ENCODE data around the gene TMEM252.

GRCh38 chr9:37602742-37603401 is 10.5 kb upstream of the TOMM5 start:
- RRBS = no CpG with 5 or more reads among the region's 7 CpGs

- RRBS = 6% methylated on average over 22 of the region's 47 CpGs
Measured at GRCh38 chr9:37903247-37904011, 498 bp downstream of the SLC25A51 start.

GRCh38 chr9:38008020-38008725 is 60.9 kb downstream of the SHB start:
- RRBS = no CpG with 5 or more reads among the region's 10 CpGs

- RRBS = 94% methylated on average over 2 of the region's 11 CpGs
Measured at GRCh38 chr9:38039338-38039882, 29.6 kb downstream of the SHB start.

- RRBS = no CpG with 5 or more reads among the region's 24 CpGs
Measured at GRCh38 chr9:38058640-38059988, 9.9 kb downstream of the SHB start.

DNA sequence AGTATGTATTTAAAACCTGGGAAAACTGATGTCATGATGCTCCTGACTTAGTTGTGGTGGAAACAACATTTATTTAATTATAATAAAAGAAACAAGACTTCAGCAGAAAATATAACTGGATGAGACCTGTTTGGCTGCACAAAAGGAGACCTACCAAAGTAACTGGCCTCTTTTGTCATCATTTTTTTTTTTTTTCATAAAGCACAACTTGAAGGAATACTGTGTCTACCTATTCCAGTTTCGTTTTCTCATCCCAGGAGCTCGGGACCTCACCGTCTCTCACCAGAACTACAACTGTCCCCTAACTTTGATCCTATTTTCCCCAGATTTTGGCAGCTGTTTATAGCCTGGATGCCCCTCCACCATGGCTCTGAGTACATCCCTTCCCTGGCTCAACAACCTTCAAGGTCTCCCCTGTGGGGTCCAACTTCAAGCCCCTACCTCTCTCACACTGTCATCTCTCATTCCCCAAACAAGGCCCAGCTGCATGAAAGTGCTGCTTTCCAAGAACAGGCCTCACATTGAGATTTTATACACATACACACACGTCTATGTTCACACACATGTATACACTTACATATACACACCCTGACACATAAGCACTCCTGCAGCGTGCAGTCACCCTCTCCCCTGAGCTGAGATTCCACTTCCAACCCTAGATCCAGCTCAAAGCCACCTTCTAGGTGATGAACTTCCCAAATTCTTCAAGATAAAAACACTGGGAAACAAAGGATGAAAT is 4.9 kb downstream of the SHB start:
- RRBS = no CpG with 5 or more reads among the region's 5 CpGs

DNA sequence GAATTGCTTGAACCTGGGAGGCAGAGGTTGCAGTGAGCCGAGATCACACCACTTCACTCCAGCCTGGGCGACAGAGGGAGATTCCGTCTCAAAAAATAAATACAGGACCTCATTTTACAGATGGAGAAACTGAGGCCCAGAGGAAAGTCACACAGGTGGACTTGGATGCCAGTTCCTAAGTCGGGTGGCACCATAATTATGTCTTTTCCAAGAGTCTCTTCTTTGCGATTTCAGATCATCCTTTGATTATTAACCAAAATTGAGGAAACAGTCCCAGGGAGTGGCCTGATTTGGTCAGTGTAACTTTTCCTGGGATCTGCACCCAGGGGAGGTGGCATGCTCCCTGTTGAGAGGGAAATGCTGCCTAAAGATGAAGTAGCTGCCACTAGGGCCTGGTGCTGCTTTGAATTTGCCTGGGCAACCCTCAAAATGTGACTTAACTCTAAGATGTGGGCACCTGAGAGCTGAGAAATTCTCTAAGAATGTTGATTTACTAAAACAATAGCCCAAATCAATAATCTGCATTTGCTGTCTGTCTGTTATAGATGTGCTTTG is 1.3 kb upstream of the SHB start:
- RRBS = no CpG with 5 or more reads among the region's 5 CpGs

DNA sequence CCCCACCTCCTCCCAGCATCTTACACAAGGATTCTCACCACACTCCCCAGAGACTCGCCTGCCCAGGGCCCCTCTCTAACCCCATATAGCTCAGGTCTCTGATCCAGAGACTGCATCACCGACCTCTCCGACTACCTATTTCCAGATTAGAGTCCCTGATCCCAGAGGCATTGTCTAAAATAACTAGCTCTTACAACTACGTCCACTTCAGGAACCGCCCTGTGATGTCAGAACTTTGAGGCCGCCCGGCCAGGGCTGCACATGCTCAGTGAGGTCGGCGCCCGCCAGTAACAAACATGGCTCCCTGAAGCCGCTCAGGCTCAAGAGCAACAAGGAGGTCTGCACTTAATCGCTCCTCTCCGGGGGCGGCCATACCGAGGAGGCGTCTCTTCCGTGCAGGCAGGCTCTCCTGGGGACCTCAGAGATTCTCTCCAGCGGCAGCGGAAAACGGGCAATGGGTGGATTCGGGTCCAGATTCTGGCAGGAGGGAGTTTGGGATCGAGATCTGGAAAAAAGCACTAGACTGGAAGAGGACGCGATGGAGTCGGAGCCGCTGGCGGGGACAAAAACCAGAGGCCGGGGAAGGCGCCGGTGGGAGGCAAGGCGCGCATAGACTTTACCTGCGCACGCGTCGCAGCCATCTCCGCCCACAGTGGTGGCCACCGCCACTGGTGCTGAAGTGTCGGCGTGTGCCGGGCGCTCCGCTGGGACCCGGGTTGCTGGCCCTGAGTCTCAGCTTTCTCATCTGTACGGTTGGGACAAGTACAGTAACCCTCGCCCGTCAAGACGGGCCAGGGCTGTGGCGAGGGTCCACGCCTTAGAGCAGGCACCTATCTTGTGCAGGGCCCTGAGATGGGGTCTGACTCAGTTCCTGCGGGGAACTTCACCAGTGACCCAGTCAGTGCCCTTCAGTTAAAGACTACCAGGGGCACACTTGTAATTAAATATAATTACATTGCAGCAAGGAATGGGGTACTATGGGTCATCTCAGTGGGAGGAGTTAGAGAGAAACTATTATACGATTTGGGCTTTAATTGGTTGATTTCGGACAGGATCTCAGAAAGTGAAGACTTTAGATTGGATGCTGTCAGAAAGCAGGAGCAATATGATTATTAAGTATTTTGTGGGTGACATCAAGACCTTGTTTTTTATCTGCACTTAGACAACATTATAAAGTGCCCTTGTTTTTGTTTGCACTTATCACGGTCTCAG is 454.0 kb downstream of the SPATA31A1 start:
- RRBS = 52% methylated on average over 4 of the region's 54 CpGs

DNA sequence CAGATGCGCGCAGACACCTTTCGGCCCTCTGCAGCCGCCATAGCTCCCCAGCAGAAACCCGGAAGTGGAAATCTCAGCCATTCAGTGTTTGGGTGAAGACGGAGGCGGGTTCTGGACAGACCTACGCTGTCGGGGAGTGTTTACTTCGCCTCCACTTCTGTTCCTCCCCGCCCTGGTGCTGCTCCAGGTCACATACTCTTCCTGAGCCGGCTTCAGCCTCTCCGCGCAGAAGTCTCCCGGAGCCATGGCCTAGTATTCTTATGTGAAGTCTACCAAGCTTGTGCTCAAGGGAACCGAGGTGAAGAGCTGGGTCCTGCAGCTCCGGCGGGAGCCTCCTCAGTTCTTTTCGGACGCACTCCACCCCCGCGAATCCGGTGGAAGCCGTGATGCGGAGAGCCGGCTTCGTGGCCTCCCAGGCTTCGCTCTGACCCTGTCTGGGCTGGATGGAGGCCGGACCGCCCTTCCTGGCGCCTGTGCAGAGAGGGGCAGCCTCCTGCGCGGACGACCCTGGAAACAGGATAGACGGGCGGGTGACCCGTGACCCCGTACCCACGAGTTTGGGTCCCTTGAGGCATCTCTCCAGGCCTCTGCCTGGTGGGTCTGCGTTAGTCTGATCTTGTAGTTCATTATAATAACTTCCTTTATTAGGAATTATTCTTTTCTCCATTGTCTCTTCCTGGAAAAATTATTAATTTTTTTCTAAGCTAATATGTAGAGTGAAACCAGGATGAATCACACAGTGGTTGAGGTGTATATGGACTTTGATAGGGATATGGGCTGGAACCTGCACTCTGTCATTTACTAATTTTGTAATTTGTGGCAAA is 136.1 kb downstream of the FOXD4L6 start:
- RRBS = no CpG with 5 or more reads among the region's 40 CpGs

DNA sequence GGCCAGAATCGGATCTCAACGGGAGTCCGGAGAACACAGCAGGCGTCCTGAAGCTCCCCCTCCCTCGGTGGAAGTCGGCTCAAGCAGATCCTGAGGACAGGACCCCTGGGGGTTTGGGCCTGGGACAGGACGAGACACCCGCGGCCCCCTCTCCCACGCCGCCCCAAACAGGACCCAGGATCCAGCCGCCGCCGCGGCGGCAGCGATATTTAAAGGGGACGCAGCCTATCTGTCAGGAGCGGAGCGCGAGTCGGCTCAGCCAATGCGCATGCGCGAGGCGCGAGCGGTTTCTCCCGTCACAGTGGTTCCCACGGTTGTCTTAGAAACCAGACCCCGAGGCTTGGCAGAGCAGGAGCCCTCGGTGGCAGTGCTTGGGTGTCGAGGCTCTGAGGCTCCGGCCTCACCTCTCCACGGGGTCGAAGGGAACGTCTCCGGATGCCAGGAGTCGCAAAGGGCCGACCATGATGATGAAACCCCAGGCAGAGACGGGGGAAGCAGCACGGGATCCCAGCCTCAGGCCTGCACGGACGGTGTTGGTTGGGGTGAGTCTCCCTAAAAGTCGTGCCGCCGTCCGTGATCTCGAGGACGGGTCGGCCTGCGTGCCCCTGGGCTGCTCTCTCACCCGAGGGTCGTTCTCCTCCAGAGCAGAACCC is 666.6 kb downstream of the SPATA31A7 start:
- RRBS = no CpG with 5 or more reads among the region's 54 CpGs

GRCh38 chr9:62800501-62800957 is 1610.7 kb downstream of the SPATA31A7 start:
- RRBS = 98% methylated on average over 3 of the region's 19 CpGs

- RRBS = no CpG with 5 or more reads among the region's 19 CpGs
Measured at GRCh38 chr9:63708072-63708442, 1577.0 kb downstream of the FOXD4L5 start.

- RRBS = no CpG with 5 or more reads among the region's 24 CpGs
Measured at GRCh38 chr9:63708778-63709186, 1576.2 kb downstream of the FOXD4L5 start.

DNA sequence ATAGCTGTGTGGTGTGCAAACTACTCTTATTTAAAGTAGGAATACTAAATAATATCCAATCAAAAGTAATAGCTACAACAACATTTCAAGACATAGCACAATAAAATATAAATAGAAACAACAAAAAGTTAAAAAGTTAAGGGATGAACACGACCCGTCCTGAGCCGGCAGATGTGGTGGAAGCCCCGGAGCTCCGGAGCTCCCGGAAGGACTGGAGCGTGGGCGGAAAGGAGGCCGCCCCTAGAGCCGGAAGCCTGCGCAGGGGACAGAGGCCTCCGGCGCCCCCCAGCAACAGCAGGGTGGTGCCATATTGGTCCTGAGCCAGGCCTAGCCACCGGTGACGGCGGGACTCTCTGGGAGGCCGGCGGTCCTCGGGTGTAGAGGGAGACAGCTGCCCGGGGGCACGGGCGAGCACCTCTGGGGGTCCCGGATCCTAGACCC is 1472.3 kb downstream of the FOXD4L5 start:
- RRBS = 18% methylated on average over 2 of the region's 23 CpGs

DNA sequence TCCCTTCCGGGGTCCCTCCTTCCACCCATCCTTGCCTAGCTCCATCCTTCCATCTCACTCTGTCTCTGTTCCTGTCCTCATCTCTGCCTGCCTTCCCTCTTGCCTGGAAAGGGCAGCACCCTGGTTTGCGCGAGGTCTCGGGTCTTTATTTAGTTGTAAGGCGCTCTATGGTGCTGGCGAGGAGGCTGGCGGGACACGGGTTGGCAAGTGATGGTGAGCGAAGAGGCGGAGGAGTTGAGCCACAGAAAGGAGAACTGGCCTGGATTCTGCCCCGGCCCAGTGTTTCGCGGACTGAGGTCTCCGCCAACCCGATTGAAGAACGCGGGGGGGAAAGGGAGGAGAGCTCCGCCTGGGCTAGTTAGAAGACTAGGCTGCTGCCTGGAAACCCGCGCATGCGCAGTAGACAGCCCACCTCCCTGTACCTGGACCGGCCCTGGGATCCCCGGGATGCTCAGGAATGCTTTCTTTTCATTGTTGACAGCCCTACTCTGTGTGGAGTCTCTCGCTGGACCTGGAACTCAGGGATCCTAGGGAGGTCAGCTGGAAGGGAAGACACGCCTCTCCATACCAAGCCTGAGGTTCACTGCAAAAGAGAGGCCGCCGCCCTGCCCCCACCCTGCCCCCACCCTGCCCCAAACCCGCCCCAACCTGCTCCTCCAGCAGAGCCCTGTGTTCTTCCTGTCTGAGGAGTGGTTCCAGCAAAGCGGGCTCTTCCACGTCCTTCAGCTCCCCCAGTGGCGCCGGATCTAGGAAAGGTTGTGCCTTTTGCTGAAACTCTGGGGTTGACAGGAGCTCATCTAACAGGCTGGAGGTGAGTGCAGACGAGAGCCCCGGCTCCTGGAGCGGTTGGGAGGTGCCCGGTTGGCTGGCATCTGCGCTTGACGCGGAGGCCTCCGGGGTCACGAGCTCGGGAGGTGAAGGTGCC is 1467.7 kb downstream of the FOXD4L5 start:
- RRBS = 58% methylated on average over 7 of the region's 42 CpGs

- RRBS = no CpG with 5 or more reads among the region's 48 CpGs
Measured at GRCh38 chr9:63859484-63860089, 1425.4 kb downstream of the FOXD4L5 start.

DNA sequence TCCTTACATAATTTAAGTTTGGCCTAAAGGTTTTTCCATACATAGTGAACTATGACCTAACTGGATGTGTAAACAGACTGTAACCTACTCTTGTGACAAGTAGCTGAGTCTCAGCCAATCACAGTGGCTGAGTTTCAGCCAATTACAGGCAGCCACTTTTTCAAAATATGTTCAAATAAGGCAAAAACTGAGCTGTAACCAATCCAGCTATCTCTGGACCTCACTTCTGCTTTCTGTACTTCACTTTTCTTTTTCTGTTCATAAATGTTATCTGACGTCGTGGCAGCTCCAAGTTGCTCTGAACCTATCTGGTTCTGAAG is 34.6 kb downstream of the TMEM252 start:
- RRBS = no CpG with 5 or more reads among the region's 2 CpGs

- RRBS = no CpG with 5 or more reads among the region's 7 CpGs
Measured at GRCh38 chr9:68540622-68541266, at the start of gene TMEM252. TMEM252 (minus strand) TSS chr9:68540883.

DNA sequence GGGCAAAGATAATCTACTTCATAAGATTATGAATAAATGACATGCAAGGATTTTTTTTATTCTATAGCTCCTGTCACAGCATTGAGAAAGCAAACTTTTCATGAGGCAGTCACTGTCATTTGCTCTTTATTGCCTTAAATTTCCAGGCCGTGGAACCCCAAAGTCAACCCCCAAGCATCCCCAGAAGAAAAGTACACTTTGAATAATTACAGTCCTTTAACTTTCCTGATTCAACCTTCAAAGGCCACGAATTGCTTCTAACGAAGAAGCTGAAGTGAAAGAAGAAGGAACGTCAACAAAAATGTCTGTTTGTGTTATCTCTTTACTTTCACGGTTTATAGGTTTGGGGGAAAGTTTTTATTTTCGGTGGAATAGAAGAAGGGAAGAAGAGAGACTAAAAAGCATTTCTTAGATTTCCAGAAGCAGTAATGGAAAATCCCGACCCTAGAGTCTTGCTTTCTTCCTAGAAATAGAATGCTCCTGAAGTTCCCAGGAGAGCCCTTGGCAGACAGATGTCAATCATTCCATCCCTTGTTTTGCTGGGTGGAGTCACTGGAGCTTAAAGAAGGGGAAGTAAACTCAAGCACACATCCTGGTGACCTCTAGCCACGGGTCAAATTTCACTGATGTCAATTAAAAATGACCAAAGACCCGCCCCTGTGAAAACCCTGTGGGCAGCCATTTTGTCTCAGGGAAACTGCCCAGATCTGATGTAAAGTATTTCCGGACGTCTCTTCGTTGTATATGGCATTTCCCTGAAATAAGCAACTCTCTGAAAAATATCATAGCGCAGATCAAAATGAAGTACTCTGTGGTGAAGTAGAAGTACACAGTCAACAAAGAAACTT is 61.4 kb upstream of the PIP5K1B start:
- RRBS = no CpG with 5 or more reads among the region's 13 CpGs

All from OVCAR3 (cell line).